ENCODE measurements around a stretch of chr12.

DNA sequence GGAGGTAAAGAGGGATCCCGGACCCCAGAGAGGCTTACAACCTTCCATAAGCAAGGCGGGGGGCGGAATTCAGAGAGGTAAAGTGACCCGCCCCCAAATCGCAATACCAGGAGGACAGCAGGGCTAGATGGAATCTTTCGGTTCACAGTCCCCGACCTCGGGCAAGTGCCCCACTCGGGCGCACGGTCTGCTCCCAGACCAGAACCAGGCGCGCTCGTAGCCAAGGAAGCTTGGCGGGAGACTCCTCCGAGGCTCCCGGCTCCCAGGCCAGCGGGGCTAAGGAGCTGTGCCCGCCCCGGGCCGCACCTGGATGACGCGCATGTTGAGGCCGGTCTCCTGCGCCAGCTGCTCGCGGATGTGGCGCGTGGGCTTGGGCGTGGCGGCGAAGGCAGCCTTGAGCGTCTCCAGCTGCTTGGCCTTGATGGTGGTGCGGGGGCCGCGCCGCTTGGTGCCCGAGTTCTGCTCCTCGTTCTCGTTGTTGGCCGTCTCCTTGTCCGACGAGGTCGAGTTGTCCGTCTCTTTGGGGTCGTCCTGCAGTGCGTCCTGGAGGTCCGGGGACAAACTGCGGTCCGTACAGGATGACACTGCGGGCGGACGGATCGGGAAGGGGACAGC, 3.7 kb downstream of the LHX5 start:
- PRO-cap: no peak

DNA sequence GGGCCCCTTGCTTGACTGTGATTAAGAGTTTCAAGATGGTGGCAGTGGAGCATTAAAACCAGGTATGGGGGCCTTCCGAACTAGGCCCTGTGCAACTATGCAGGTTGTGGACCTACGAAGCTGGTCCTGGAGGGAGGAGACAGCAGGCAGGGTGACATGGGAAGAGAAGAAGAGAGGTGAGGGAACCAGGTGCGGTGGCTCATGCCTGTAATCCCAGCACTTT, 22.4 kb upstream of the LHX5 start:
- PRO-cap: no peak

- PRO-cap: no peak
Observed at GRCh38 chr12:113617017-113617503, 145.4 kb upstream of the LHX5 start.

- PRO-cap: no peak
Observed at GRCh38 chr12:113638334-113638933, 166.8 kb upstream of the LHX5 start.

- PRO-cap: no peak
Observed at GRCh38 chr12:113853358-113853962, 112.7 kb downstream of the RBM19 start.

GRCh38 chr12:113965320-113966191, 569 bp downstream of the RBM19 start:
- PRO-cap: unidirectional peak, minus-strand start at chr12:113966027

- PRO-cap: no peak
Observed at GRCh38 chr12:114369136-114369483, 36.8 kb downstream of the TBX5 start.

GRCh38 chr12:114666610-114667431, 17.2 kb downstream of the TBX3 start:
- PRO-cap: no peak

- PRO-cap: no peak
Observed at GRCh38 chr12:114684230-114685146, 513 bp upstream of the TBX3 start.

DNA sequence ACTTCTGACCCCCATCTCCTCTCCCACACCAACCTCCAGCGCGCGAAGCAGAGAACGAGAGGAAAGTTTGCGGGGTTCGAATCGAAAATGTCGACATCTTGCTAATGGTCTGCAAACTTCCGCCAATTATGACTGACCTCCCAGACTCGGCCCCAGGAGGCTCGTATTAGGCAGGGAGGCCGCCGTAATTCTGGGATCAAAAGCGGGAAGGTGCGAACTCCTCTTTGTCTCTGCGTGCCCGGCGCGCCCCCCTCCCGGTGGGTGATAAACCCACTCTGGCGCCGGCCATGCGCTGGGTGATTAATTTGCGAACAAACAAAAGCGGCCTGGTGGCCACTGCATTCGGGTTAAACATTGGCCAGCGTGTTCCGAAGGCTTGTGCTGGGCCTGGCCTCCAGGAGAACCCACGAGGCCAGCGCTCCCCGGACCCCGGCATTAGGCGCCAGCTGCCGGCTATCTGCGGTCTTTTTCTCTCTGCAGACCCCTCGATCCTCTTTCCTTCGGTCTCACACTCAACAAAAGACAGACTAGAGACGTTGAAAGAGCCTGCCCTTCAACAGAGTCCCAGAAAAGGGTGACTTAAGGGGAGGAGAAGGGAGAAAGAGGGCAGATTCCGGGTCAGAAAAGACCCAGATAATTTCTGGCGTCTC, 3.0 kb upstream of the TBX3 start:
- PRO-cap: no peak

DNA sequence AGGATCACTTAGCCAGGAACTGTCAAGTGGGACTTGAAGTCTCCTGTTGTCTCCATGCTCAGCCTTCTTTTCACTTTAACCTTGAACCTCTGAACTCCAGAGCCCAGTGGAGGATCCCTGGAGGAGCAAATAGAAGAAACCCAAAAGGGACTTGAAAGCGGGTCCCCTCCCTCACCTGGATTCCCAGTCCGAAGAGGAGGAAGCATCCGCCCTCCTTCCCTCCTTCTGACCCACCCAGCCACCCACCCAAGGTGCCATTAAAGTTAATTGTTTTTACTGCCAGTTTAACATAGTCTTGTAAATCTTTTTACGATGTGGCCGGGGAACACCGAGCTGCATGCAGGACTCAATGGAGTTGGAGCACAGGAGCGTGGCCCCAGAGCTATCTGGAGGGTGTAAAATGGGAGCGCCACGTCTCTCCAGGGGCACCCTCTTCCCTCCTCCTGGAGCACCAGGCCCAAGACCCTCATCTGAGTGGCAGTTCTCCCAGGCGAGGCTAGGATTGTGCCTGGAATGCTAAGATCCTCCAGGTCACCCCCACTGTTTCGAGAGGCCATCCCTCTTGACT, 50.0 kb upstream of the TBX3 start:
- PRO-cap: no peak

DNA sequence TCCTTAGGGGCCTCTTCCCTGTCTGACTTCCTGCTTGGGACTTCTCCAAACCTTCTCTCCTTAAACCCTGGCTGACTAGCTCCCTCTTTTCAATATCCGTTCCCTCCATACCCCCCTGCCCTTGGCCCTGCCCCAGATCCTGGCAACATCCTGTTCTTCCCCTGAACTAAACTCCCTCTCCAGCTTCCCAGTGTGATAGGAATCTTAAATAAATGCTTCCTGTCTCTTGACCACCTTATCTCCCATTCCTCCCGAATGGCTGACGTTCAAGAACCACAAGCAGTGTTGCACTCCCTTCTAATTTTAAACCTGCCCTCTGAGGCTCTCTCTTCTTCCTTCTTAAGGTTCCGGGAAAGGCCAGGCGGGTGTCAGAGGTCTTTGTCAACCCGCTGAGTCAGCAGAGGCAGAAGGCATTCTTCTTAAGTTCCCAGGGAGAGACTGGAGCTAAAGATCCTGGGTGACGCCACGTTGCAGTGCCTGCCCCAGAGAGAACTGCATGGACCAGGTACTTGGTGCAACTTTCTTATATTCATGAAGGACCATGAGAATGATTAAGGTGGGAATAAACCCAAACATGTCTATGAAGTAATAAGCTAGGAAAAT, 420.0 kb upstream of the TBX3 start:
- PRO-cap: no peak

- PRO-cap: no peak
Observed at GRCh38 chr12:115464015-115464436, 780.1 kb upstream of the TBX3 start.

- PRO-cap: no peak
Observed at GRCh38 chr12:115791329-115791900, 486.1 kb downstream of the MED13L start.

- PRO-cap: no peak
Observed at GRCh38 chr12:115949163-115949499, 328.4 kb downstream of the MED13L start.

DNA sequence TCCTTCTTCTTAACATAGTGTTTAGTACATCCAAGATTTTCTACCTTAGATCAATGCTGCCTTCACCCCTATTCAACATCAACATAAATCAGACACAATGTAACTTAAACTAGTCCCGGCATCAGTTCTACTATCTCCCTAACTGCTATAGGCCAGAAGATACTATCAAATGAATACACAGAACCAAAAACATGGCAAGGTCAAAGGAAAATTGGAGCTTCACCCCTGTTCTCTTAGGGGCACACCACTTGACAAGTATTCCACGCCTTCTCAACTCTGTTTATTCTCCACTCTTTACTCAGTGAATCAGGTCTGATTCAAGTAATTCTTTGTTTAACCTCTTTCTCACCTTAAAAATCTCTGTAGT, 249.0 kb downstream of the MED13L start:
- PRO-cap: no peak

- PRO-cap: no peak
Observed at GRCh38 chr12:116144298-116144628, 133.2 kb downstream of the MED13L start.

DNA sequence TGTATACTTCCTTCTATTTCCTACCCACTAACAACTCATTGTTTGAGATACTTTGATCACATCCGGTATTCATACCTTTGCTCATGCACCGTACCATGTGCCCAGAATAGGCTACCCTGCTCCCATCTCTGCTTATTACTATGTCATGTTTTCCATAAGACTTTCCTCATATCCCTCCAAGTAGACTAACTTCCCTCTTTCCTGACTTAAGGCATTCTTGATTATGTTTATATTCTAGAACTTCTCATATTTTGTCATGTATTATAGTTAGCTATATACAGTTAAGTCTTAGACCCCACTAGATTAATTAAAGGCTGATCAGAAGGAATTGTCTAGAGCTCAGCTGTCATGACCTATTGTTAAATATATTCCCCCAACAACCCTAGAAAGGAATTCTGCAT, 128.5 kb downstream of the MED13L start:
- PRO-cap: no peak

DNA sequence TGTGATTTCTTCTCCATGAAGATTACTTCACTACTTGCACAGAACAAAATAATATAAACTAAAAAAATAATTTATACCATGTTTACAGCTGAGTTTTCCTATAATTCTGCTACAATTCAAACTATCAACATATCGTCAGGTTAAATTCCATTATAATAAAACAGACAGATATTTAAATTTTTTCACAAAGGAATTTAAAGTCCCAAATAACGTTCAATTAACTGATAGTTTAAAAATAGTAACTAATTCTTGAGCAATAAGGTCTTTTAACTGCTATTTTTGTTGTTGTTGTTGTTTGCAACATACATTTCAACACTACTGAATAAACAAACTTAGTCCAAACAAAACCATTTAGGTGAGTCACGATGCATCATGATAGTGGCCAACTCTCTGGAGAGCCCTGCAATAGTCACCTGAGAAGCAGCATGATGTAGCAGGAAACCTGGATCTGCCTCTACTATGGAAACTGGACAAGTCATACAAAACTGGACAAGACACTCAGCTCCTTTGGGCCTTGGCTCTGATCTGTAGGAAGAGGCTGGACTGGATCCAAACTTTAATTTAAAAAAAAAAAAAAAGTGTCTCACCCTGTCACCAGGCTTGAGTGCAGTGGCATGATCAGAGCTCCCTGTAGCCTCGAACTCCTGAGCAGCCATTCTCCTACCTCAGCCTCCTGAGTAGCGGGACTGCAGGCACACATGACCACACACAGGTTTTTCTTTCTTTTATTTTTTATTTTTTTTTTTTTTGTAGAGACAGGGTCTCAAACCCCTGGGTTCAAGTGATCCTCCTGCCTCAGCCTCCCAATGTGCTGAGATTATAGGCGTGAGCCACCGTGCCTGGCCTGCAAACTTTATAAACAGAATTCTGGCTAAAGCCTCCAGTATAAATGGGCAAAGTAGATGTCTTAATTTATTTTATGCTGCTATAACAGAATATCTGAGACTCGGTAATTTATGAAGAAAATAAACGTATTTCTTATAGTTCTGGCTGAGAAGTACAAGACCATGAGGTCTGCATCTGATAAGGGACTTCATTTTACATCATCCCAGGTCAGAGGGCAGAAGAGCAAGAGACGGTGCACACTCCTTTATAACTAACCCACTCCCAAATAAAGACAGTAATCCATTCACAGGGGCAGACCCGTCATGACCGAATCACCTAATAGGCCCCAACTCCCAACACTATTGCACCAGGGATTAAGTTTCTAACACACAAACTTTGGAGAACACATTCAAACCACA, 117.0 kb downstream of the MED13L start:
- PRO-cap: no peak

DNA sequence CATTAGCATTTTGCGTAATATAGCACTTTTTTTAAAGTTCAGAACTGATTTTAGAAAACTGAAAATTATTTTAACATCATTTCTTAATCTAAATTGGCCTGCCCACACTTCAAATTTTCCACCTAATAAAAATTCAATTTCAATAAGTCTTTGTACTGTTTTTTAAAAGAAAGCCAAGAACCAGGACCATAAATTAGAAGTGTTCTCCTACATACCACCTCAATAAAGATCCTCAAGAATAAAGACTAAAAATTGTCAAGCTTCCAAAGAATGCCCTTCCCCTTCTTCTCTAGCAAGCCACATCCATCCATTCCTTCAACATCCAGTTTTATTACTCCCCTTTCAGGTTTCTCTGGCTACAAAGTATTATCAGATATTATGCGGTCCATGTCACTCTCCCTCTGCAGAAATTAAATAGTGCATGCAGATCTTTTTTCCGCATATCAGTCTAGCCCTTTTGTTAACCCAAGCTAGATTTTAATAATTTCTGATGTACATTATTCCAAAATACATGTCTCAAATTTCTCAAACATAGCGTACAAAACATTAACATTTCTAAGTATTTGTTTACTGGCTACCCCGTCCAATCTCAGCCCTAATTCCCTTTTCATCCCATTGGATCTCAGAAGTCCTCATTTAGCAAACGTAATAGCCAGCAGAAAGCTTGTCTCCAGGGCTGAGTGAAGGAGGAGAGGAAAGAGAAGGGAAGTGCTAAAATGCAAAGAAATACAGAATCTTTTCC, 11.7 kb downstream of the MED13L start:
- PRO-cap: no peak

Data from ReNcell CX (cell line).